Mammary microvascular endothelial cell (primary cell): ENCODE measurements around a stretch of chr12.

DNA sequence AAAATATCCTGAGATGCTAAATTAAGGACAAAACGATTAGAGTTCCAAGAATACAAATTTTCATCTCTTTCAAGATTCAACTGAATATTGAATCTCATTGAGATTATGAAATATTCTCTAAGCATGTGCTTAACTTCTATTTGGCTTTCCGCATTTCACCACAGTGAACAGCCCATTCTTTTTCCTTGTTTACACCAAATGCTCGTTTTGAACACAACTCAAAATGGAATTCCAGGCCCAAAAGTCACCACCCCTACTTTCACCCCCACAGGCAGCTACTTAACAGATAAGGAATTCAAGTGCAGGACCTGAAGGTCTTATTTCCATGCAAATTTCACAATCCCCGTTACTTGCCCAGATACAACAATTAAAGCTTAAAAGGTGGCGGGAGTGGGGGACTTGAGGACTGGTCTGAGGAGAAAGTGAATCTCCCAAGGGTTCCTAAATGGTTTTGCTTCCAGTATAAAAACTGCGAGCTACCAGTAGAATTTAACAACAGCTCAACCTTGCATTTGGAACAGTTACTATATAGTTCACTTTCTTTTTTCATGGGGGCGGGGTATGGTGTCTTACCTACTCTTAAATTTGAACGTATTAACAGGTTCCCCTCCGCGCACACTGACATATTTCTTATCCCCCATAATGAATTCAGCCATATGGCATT, 3.7 kb downstream of the USP44 start:
- RAMPAGE, long total RNA = no peak

DNA sequence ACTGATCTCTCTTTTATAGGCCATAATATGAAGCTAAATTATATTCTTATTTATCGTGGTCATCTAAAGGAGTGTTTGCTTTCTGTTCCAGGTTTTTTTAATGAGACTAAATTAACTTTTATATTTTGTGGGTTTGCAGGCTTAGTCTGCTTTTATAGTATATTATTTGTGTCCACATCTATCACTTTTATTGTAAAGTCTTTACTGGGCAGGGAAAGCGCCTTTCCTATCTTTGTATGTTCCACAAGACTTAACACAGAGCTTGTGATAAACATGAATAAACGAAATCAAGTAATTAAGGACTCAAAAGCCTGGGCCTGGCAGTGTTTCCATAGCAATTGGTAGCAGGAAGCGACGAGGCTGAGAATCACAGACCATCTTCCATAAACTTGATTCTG, 484 bp downstream of the CCDC38 start:
- RAMPAGE, long total RNA = no peak

- RAMPAGE, long total RNA = no peak
These were observed 817 bp downstream of the AMDHD1 start for GRCh38 chr12:95943916-95944380.

DNA sequence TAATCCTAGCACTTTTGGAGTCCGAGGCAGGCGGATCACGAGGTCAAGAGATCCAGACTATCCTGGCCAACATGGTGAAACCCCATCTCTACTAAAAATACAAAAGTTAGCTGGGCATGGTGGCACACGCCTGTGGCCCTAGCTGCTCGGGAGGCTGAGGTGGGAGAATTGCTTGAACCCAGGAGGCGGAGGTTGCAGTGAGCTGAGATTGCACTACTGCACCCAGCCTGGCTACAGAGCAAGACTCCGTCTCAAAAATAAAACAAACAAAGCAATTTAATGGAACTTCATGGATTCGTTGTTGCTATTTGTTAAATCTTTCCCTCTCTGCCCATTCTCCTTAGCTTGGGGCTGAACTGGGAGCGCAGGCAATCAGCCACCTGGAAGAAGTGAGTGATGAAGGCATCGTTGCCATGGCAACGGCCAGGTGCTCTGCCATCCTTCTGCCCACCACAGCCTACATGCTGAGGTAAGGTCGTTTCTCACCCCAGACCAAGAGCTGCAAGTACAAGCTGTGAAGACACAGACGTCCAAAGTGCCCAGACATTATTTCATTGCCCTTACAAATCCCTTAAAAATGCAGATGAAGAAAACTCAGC, 19.0 kb downstream of the AMDHD1 start:
- RAMPAGE, long total RNA = no peak

DNA sequence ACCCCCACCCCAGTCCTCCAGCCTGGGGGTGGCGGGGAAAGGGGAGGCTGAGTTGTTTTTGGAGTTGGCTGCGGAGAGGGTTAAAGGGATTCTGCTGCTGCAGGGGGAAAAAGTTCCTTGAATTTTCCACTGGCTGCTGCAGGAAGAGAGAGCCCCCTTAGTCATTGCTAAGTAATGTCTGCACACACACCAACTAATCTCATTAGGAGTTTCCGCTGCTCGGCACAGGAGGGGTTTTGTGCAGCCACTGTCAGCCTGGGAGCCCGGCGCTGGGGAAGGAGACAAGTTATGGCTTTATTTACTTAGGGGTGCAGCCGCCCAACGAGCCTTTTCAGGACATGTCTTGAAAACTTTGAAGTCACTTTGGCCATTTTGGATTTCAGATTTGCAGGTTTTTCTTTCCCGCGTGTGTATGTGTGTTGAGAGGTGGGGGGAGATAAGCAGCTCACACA, 1.8 kb downstream of the ELK3 start:
- RAMPAGE, long total RNA = no peak

GRCh38 chr12:96208368-96209764, 14.7 kb downstream of the ELK3 start:
- RAMPAGE, long total RNA = no peak

DNA sequence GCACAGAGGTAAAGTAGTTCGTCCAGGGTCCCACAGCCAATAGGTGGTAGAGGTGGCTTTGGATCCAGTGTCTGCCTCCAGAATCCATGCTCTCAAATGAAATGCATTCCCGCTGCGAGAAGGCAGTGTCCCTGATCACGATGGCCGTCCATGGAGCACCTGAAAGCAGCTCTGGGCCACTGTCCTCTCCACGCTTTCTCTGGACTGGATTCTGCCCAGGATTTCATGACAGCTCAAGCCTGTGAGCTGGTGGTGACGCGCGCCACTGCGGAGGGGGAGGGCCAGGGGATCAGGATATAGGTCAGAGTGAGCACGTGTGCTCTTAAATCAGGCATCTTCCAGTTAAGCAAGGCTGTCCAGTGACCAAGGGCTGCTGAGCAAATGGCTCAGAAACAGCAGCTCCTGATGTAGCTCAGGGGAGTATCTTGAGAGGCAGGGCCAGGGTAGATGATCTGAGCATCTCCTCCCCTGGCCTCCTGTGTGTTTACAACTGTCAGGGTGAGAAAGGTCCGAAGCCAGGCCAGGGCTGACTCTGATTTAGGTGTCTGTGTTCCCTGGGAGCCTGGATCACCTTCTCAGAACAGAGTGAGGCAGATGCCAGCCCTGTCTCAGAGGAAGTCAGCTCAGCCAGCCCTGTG, 55.1 kb downstream of the ELK3 start:
- RAMPAGE, long total RNA = no peak

GRCh38 chr12:96280287-96281314, 86.4 kb downstream of the ELK3 start:
- RAMPAGE, long total RNA = no peak

DNA sequence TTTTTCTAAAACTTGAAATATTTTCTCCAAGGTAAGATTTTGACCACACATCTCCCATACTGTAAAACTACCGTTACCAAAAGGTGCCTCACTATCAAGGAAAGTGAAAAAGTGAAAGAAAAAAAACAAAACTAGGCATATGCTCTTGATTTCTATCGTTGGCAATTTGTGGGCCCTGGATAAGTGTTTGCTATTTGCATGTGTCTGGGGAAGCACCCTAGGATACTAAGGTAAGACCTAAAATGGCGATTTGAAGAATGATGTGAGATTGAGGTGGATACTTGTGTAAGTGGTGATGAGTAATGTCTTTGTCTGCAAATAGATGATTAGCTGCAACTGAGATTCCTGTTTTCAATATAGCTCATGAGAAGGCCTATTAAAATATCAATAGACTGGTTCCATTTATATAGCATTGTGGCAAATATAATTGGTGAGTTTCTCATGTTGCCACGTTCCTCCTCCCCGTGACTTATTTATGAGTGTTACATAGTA, 261.7 kb downstream of the NEDD1 start:
- RAMPAGE, long total RNA = no peak

DNA sequence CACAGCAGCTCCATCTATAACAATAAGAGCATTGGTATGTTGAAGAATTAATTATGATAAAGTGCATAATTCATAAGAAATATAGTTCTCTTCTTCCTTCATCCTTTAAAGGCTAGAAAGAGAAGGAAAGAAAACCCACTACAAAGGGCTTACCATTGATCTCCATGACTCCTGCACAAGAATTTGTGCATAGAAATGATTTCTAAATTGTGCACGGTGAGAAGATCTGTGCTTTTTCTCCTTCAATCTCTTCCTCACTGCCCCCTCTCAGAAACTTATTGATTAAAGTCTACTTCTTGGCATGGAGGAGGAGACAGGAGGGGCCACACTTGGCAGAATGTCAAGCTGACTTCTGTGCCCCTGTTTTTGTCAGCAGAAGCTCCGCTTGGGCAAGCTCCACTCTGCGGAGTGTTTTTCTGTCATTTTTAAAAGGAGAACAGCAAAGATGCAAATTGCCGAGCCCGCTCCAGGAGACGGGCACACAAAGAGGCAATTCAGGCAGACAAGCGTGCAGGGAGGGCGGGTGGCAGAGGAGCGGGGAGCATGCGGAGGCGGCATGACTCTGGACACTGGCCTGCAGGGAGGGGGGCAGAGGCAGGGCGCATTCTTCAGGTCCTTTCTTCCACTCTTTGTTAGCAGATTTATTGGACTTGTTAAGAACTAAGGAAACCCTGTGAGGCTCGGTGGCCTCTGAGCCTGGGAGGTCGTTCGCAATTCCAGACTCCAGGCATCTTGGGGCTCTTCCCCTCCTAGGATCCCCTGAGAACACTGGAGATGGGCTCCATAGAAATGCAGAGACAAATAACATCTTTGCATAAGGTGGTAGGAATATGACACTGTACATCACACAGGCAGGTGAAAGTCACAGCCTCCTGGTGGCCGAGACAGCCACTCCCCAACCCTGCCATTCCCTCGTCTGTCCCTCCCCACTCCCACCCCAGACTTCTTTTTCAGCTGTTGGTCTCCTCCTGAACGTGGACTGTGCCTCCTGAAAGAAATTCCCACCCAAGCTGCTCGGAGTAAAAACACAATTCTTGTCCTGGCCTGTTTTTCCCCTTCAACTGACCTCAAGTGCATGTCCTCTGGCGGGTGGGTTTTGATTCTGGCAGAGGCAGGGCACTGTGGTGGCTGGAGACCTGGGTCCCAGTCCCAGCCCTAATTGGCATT, 368.3 kb downstream of the NEDD1 start:
- RAMPAGE, long total RNA = no peak

- RAMPAGE, long total RNA = no peak
These were observed 549.7 kb downstream of the NEDD1 start for GRCh38 chr12:97456867-97457124.

DNA sequence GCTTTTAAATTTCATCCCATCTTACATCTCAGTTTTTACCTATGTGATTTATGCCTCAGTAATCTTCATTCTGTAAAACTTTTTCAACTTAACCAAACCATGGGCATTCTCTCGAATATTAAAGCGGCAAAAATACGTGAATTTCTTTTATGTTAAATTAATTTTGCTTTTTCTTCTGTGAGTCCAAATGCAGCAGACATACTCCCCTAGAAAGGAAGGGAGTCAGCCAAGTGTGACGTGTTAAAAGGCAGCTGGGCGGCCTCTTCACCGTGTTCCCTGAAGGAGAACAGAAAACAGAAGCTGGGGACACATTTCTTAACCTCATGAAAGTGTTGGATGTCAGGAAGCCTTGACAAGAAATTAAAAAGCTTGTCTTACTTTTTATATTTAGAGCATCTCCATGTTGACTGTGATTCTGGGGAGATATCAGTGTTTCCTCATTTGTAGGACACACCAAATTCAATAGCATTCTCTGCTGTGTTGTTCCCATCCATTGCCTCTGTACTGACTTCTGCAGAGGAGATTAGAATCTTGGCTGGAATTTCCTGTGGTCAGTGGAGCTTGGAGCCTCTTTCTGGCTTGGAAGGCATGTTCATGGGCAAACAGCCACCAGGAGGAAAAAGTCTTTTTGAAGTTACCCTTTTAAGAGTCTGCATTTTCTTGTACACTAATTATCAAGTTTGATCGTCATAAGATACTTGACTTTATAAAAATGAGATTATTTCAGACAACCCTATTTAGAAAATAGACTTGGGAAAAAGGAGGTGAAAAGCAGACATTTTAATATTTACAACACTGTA, 649.3 kb downstream of the NEDD1 start:
- RAMPAGE, long total RNA = no peak

DNA sequence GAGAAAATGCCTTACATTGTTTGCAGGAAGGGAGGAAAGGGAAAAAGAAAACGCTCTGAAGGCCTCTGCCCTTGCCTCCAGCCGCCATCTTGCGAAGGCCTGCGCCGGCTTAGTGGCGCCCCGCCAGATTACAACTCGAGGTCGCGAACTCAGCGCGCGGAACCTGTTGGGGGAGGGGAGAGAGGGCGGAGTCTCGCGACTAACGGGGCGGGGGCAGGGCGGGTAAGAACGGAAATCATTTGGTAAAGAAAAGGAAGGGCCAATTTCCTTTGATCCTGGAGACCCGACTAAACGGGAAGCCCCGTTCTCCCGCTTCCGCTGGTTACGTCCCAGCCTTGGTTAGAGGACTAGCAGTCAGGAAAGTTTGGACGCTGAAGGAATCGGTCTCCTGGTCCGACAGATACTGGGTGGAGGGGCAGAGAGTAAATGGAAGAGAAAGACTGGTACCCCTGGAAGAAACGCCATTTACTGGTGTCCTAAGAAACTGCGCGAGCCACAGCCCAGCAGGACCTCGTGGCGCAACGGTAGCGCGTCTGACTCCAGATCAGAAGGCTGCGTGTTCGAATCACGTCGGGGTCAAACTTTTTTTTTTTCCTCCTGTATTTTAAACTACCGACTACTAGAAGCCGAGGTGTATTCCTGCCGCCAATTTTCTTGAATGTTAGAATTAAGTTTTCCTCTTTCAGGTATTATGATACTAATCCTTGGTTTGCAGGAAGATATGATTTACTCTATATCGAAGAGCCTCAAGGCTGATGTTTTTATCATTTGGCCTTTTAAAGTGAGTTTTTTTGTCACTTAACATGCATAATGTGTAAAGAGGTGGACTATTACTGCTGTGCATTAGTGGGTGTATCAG, 11.4 kb upstream of the TMPO start:
- RAMPAGE, long total RNA = no peak

DNA sequence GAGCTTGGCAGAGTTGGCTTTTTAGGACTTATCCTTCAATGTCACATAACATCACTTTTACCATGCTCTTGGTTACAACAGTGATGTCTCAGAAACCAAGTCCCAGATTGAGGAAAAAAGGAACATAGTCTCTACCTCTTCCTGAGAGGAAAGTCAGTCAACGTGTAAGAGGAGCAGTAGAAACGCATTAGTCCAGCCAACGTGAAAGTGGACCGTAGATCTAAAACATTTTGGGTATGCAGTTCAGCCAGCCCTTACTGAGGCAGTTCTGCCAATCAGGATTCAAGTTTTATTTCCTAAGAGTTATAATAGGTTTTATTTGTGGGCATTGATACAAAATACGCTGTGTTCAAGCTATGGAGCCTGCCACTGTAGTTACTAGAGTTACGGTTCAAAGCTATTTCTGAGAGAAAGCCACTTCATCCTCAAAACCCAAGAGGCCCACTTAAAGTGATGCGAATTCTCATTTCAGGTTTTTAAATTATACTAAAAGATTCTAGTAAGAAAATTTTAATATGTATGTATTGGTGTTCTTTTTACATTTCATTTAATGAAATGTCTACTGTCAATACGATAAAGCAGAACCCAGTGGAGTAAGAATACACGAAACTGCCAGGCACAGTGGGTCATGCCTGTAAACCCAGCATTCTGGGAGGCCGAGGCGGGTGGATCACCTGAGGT, 10.0 kb downstream of the SLC25A3 start:
- RAMPAGE, long total RNA = no peak

DNA sequence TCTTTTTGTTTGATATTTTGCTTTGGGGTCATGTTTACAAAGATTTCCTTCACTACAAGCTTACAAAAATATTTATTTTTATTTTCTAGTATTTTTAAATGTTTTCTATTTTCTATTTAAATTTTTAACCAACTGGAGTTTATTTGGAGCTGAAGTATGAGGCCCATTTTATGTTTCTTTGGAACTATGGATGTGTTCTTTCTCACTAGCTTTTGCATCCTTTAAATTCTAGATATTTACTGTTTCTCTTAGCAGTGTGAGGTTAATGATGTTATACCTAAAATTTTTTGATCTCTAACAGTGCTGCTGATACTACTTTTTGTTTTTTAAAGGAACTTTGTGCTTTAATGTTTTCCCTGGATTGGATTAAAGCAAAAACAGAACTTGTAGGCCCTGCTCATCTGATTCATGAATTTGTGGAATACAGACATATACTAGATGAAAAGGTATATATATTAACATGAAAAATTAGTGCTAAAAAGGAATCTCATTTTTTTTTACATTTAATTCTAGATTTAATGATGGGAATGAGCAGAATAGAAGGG, 25.6 kb downstream of the APAF1 start:
- RAMPAGE, long total RNA = no peak

DNA sequence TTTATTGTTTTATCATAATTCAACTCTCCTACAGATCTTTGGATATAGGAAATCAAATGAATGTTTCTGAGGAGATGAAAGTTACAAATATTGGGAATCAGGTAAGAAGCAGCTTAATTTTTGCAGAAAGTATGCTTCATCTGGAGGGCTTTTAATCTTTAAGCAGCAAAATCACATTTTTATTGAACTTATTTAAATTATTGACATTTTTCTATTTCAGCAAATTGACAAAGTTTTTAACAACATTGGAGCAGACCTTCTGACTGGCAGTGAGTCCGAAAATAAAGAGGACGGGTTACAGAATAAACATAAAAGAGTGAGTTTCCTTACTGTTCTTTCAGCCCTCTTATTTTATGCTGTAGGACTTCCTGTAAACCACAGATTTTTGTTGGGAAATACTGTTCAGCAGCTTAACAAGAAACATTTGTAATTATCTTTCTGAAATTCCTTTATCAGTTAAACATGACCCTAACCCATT, 21.2 kb upstream of the SLC17A8 start:
- RAMPAGE, long total RNA = no peak

GRCh38 chr12:100520021-100520745, 46.5 kb downstream of the NR1H4 start:
- RAMPAGE, long total RNA = no peak

DNA sequence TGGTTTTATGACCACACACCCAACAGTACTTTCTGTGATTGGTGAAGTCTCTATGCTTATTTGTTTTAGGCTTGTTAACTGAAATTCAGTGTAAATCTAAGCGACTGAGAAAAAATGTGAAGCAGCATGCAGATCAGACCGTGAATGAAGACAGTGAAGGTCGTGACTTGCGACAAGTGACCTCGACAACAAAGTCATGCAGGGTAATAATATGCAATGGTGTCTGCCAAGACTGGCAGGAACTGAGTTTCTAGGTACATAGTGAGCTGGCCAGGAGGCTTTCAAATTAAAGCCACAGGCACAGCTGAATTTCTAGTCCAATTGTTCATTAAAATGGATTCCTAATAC, 38.7 kb upstream of the GAS2L3 start:
- RAMPAGE, long total RNA = no peak

GRCh38 chr12:101607917-101608350, 13.2 kb downstream of the MYBPC1 start:
- RAMPAGE, long total RNA = no peak

DNA sequence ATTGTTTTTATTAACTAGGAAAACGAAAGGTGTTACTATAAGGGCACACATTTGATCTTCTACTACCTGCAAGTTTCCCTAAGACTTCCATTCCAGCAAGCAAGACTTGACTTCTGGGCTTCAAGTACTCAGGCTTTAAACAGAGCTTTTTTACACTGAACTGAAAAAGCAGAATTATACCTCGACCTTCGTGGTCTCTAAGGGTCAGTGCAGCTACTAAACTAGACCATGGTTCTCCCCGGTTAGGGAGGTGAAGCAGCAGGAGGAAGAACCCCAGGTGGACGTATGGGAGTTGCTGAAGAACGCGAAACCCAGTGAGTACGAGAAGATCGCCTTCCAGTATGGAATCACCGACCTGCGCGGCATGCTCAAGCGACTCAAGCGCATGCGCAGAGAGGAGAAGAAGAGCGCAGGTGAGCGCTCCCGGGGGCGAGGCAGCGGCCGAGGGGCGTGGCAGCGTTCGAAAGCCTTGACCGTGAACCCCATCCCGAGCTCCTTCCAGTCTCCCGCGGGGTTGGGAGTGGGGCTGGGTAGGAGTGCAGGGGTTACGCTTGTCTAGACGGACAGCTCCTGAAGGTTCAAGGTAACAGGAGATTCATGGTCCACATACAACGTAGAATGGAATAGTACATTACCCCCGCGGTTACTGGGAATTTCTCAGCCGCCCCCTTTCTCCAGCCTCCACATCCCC, 47.5 kb downstream of the MYBPC1 start:
- RAMPAGE, long total RNA = no peak